SK-MEL-5 (cell line): ENCODE measurements around a stretch of chr10.

RAMPAGE:
- cytosol, long total RNA, result no peak
- long total RNA, result no peak
- nucleus, long total RNA, result no peak
These were observed 10.8 kb downstream of the GRK5 start for GRCh38 chr10:119218008-119218809.

GRCh38 chr10:119243328-119243886 is 36.0 kb downstream of the GRK5 start:
RAMPAGE:
- cytosol, long total RNA, result no peak
- long total RNA, result no peak
- nucleus, long total RNA, result no peak

GRCh38 chr10:119296582-119297123 is 89.3 kb downstream of the GRK5 start:
RAMPAGE:
- cytosol, long total RNA, result no peak
- long total RNA, result no peak
- nucleus, long total RNA, result no peak

DNA sequence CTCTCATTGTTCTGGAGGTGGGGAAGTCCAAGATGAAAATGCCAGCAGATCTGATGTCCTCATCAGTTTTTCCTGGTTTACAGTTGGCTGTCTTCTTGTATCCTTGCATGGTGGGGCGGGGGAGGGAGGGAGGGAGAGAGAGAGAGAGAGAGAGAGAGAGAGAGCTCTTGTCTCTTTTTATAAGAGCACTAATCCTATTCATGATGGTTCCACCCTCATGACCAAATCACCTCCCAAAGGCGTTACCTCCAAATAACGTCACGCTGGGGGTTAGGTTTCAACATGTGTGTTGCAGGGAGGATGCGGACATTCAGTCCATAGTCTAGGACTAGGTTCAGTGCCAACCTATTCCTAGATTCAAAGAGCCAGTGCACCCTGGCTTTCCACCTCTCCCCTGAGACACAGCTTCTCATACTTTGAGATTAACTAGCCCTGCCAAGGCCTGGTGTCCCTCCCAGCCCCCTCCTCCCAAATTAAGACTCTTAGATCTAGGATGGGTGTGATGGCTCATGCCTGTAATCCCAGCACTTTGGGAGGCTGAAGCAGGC is 123.0 kb downstream of the GRK5 start:
RAMPAGE:
- cytosol, long total RNA, result no peak
- long total RNA, result no peak
- nucleus, long total RNA, result no peak

RAMPAGE:
- cytosol, long total RNA, result no peak
- long total RNA, result no peak
- nucleus, long total RNA, result no peak
These were observed 133.9 kb downstream of the GRK5 start for GRCh38 chr10:119341007-119341945.

GRCh38 chr10:119436593-119437267 is 105.8 kb downstream of the RGS10 start:
RAMPAGE:
- cytosol, long total RNA, result no peak
- long total RNA, result no peak
- nucleus, long total RNA, result no peak

DNA sequence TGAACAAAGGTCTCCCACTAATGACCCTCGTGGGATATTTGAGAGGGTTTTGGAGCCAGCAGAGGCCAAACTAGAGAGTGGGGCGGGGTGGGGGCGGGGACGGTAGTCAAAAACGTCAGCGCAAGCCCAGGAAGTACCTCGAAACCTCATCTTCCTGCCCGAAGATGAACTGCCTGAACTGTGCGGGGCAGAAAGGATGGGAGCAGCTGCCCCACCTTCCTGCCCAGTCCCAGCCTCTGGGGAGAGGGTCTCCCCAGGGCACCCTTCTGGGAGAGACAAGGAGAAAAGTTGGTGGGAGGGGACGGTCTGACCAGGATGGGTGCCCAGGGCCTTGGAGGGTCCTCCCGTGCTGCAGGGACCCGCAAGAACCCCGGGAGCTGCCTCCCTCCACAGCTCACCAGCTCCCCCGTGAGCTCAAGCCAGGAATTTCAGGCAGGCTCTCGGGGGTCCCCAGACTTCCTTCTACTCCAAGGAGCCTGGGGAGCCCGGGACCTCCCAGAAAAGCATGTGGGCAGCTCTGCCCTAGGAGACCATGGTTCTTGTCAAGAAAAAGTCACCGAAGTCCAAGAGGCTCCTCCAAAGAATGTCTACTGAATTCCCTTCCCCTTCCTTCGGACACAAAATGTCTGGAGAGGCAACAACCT is 52.9 kb downstream of the RGS10 start:
RAMPAGE:
- cytosol, long total RNA, result no peak
- long total RNA, result no peak
- nucleus, long total RNA, result no peak

DNA sequence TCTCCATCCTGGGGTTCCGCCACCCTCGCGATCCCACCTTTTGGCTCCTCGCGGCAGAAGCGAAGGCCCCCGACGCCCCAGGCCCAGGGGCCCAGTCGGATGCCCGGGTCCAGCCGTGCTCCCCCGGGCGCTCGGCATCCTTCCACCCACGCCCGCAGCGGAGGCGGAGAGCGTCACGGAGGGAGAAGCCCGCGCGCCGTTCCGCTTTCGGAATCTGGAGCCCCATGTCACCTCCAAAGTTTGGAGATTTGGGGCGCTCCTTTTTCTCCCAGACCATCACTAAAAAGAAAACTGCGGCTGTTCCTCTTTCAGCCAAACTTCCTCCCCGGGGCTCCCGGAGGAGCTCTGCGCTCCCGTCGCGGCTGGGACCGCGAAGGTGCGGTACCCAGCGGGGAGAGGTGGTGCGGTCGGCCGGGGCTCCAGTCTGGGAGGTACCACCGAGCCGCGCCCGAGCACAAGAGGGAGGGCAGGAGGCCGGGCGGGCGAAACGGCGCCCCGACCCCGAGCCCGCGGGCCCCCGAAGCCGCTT is 396 bp downstream of the RGS10 start:
RAMPAGE:
- cytosol, long total RNA, result no peak
- long total RNA, result no peak
- nucleus, long total RNA, result no peak

GRCh38 chr10:119544035-119544347 is 1.5 kb upstream of the RGS10 start:
RAMPAGE:
- cytosol, long total RNA, result no peak
- long total RNA, result no peak
- nucleus, long total RNA, result no peak

GRCh38 chr10:119595157-119595437 is 1.7 kb downstream of the TIAL1 start:
RAMPAGE:
- cytosol, long total RNA, result no peak
- long total RNA, result no peak
- nucleus, long total RNA, result no peak

DNA sequence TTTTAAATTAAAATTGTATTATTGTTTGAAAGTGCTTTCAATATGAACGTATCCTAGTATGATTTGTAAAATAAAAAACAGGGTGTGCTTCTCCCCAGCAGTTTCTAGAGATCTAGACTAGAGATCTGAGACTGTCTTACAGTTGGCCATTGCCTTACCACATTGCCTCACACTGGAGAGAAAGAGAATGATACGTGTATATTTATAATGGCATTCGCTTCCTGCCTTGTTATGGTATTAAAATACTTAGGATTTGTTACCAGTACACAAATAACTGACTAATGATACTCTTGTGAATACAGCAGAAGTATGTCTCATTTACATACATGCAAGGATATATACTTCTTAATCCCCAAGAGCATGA is 1.3 kb downstream of the BAG3 start:
RAMPAGE:
- cytosol, long total RNA, result no peak
- long total RNA, result no peak
- nucleus, long total RNA, result no peak

RAMPAGE:
- cytosol, long total RNA, result no peak
- long total RNA, result no peak
- nucleus, long total RNA, result no peak
These were observed 2.1 kb downstream of the BAG3 start for GRCh38 chr10:119653117-119653851.

RAMPAGE:
- cytosol, long total RNA, result no peak
- long total RNA, result no peak
- nucleus, long total RNA, result no peak
These were observed 3.2 kb downstream of the BAG3 start for GRCh38 chr10:119653985-119655192.

GRCh38 chr10:119658101-119659115 is 7.2 kb downstream of the BAG3 start:
RAMPAGE:
- cytosol, long total RNA, result no peak
- long total RNA, result no peak
- nucleus, long total RNA, result no peak

RAMPAGE:
- cytosol, long total RNA, result no peak
- long total RNA, result no peak
- nucleus, long total RNA, result no peak
These were observed 19.8 kb downstream of the MCMBP start for GRCh38 chr10:119852788-119853377.

GRCh38 chr10:119871898-119872751 is 518 bp downstream of the MCMBP start:
RAMPAGE:
- cytosol, long total RNA, result no peak
- long total RNA, result no peak
- nucleus, long total RNA, result no peak

DNA sequence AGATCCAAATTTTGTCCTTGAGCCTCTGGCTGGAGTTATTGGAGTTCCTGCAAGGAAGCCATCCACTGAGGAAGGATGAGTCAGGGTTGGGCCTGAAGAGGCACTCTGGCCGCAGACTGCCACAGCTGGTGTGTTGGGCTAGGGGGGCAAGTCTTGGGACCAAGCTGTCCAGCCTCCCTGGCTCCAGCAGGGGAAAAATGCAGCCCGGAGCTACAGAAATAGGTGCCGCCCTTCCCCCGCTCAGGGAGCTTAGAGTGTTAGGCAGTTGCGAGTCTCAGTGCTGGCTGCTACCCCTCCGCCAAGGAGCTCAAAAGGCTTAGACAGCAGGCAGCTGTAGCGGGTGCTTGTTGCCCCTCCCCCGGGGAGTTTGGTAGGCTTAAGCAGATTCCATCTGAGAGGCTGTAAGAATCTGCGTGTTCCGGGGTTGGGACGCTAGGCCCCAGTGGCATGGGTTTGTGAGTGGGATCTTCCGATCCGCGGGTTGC is 235.2 kb downstream of the SEC23IP start:
RAMPAGE:
- cytosol, long total RNA, result no peak
- long total RNA, result no peak
- nucleus, long total RNA, result no peak

DNA sequence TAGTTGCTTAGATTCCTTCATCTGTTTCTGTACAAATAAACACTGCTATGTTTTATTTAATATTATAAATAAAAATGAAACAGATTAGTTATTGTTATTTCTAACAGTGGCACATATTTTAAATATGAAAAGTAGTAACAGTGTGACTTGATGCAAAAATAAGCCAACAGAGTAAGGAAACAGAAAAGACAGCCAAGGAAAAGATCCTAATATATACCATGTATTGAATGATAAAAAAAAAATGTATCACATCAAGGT is 169.7 kb upstream of the WDR11 start:
RAMPAGE:
- cytosol, long total RNA, result no peak
- long total RNA, result no peak
- nucleus, long total RNA, result no peak

DNA sequence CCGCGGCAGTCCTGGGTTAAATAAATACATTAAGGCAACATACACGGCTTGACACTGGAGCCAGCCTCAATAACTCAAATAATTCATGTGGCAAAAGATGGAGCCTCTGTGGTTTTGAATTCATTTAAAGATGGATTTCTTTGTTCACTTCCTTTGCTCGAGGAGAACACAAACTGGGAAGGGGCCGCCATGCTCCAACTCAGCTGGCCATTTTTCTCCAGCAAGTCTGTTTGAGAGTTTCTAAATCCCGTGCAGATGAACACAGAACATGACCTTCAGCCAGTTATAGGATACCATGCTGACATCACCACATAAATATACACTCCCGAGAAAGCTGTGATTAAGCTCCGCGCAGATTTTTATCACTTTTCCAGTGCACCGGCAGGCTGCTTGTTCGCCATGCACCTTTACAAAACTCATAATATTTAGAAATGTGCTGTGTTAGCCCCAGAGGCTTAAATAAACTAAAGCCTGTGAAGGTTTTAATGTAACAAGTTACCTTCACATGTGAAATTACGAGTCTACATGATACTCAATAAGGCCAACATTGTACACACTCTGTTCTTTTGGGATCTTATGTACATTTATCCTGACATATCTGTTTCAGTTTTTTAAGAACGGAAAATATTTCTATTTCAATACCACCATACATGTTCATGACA is 192.4 kb downstream of the WDR11 start:
RAMPAGE:
- cytosol, long total RNA, result no peak
- long total RNA, result no peak
- nucleus, long total RNA, result no peak

DNA sequence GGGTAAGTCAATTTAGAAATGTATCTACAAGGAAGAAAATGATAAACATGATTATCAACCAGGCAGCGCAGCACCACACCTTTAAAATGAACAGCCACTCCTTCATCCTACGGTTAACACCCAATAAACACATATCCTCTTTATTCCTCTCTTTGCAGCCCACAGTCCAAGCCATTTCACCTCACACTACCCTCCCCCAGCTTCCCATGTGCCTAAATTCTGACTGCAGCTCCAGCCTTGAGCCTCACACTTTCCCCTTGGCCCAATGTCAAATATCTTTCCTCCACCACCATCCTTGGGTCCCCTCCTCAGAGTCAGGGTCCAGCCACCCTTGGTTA is 362.5 kb downstream of the FGFR2 start:
RAMPAGE:
- cytosol, long total RNA, result no peak
- long total RNA, result no peak
- nucleus, long total RNA, result no peak